Myometrial cell (primary cell): Measurements from ENCODE around the genes GGTLC2 and GNAZ.

DNA sequence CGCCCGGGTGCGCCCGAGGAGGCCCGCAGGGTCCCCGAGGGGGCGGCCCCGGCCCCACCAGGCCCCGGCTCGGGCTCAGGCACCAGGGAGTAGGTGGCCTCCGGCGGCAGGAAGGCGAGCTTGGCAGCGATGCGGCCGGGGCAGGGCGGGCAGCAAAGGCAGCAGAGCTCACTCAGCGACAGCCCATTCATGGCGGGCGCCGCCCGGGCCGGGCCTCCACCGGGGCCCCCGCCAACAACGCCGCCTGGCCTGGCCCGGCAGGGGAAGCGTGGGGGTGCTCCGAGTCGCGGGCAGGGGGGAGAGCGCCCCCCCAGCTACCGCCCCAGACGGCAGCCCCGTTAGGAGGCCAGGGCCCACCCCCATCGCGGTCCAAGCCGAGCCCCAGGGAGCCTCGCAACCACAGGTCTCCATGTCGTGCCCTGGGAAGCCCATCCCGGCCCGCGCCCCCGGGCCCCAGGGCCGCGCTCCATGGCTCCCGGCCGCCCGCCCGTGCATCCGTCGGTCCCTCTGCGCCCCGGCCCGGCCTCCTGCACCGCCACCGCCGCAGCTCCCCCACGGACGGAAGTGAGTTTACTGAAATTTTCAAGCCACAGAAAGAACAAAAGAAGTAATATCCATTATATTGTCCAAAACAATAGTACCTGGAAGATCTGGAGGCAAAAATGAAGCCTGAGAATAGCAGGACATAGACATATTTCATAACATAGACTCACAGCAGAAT lies 126.6 kb upstream of the VPREB1 start:
- RAMPAGE, long total RNA: no peak

- RAMPAGE, long total RNA: no peak
Measured at GRCh38 chr22:22214656-22215055, 29.9 kb upstream of the VPREB1 start.

GRCh38 chr22:22380246-22381318 lies 128.0 kb downstream of the ZNF280B start:
- RAMPAGE, long total RNA: no peak

GRCh38 chr22:22394792-22395123 lies 113.8 kb downstream of the ZNF280B start:
- RAMPAGE, long total RNA: no peak

DNA sequence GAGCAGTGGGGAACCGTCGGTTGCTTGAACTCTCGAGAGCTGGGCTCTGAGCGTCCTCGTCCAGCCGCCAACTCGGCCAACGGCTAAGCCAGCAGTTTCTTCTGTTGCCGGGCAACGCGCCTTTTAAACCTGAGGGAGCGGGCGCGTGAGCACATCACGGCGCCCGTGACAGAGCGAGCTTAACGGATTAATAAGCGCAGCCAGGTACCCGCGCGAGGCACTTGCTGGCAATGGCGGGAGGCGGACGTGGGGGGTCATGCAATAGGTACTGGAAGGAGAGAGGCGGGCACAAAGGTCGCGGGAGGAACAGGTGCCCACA lies at the start of gene GGTLC2:
GGTLC2 (plus strand) TSS at position 171 of the 319 bp plus-strand sequence.
- RAMPAGE, long total RNA: no peak

DNA sequence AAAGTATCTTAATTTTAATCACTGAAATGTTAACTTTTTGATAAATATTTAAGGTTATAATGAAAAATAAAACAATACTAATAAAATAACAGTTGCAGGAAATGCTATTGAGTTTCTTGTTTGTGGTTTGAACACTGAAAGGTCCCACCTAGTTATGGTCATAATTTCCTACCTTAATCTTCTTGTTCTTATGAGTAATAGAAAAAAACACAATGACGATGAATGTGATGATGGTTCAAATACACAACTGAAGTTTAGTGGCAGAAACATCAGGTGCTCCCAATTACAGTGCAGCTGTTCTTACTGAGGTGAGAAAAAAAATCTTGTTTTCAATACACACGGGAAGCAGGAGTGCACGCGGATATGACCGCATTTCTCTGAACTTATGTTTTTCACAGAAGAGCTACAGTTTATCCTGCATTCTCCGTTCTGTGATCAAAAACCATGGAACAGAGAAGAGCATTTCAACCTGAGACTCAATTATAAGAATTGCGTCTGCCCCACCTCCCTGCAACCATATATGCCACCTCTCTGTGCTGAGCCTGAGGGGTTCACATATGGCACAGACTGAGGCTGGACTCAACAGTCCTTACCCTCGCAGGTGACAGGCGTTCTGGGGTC lies 99.8 kb upstream of the IGLL5 start:
- RAMPAGE, long total RNA: no peak

DNA sequence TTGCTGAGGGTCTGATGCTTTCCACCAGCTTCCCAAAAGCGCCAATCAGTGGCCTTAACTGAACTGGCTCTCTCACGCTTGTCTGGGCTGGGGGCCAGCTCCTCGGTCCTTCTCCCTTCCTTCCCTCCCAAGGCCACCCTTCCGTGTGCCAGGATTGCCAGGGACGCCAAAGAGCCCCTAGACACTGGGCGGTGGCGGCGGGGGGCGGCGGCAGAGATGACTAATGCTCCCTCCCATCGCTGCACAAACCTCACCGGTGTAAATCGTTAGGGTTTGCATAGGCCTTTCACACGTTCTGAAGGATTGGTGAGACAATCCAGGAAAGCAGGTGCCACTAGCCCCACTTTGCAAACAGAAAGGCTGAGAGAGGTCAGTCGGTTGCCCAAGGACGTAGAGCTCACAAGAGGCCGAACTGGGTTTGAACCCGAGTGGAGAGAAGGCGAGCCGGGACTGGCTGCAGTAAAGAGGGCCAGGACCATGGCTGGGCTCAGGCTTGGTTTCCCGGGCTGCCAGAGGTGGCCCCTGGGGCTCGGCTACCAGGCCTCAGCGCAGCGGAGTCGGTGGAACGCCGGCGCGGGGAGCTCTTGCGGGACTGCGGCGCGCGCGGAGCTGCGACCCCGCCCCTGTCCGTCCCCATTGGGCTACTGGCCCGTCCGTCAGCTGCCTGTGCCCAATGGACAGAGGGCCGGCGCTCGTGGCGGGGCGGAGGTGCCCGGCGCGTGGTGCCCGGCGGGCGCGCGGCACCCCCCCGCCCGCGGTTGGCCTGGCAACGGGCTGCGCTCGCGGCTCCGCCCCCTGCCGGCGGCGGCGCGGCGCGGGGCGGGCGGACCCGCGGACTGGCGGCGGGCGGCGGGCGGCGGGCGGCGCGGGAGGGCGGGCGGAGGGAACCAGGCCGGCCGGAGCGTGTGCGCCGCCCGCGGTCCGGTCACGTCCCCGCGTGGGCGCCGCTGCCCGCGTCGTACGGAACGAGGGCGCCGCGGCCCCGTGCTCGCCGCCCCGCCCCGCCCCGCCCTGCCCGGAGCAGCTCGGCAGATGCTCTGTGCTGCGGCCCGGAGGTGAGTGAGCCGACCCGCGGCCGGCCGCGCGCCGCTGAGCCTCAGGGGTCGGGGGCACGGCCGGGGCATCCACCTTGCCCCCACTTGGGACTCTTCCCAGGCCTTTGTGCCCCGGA lies at the start of gene GNAZ:
GNAZ (plus strand) TSS at position 1,004 of the 1,171 bp plus-strand sequence.
- RAMPAGE, long total RNA: no peak

DNA sequence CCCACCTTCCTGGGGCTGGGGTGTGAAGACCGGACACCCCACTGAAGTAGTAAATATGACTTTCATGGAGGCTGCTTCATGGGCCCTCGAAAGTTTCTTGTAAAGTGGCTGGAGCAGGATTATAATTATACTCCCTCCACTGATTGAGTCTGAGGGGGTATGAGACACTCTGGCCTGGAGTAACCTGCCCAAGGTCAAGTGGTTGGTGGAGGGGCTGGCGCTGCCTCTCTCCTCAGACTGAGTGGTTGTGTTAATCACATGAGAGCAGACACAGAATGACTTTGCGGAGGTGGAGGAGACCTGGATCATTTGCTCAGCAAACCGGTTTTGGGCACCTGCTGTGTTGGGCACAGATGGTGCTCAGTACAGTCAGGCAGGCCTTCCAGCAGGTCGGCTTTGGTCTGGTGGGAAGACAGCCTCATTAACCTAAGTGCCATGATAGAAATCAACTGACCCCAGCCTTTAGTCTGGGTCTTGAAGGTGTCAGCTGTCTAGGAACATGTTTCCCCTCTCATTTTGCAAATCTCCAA lies 11.8 kb downstream of the BCR start:
- RAMPAGE, long total RNA: no peak

- RAMPAGE, long total RNA: no peak
Measured at GRCh38 chr22:23225482-23226283, 45.4 kb downstream of the BCR start.

GRCh38 chr22:23248580-23248826 lies 68.2 kb downstream of the BCR start:
- RAMPAGE, long total RNA: no peak

GRCh38 chr22:23251413-23252088 lies 71.2 kb downstream of the BCR start:
- RAMPAGE, long total RNA: no peak

DNA sequence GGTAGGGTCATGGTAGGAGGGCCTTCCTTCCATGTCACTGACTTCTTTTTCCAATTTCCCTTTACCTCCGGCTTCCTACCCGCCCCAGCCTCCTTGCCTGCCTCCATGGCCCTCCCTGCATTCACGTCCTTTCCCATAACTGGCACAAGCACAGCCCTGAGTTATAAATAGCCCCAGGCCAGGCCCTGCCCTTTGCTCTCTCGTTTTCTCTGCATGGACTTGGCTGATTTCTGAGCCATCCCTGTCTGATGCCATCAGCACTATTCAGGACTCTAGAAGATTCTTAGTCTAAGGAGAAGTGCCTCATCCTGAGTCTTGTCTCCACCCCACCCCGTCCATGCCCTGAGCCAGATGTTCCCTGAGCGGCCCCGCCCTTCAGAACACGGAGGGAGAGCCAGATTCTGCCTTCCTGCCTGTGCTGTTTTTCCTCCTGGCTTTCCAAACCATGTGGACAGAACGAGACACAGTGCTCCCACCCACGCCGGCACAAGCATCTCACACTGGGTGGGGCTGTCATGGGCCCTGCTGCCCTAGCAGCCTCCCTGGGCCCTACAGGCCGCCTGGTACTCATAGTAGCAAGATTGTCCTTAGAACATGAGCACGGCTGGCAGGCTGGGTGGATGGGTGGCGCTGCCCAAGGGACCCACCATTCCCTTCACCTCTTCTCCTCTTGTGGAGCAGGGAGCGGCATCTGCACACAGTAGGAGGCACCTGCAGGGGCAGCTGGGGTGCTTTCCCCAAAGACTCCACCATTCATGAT lies 76.8 kb downstream of the BCR start:
- RAMPAGE, long total RNA: no peak

GRCh38 chr22:23265103-23265534 lies 84.8 kb downstream of the BCR start:
- RAMPAGE, long total RNA: no peak

DNA sequence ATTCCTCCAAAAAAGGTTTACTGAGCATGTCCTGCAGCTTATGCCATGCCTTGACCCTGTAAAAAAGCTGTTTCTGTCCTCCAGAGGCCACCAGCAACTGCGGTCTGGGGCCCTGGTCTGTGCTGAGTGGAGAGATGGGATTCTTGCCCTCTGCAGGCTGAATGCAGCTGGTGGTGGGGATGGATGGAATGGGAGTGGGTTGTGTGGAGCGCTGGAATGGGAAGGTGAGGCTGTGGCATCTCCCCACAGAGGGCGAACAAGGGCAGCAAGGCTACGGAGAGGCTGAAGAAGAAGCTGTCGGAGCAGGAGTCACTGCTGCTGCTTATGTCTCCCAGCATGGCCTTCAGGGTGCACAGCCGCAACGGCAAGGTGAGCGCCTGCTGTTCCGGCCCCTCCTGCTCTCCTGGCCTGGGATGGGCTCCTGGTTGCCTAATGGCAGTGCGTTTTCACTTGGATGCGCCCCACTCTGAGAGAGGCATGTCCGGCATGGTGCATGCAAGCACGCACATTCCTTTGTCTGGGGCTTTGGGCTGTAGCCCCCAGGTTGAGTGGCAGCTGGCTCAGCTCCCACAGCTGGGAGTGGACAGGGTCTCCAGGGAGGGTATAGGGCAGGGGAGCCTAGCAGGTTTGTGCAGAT lies 106.7 kb downstream of the BCR start:
- RAMPAGE, long total RNA: no peak

DNA sequence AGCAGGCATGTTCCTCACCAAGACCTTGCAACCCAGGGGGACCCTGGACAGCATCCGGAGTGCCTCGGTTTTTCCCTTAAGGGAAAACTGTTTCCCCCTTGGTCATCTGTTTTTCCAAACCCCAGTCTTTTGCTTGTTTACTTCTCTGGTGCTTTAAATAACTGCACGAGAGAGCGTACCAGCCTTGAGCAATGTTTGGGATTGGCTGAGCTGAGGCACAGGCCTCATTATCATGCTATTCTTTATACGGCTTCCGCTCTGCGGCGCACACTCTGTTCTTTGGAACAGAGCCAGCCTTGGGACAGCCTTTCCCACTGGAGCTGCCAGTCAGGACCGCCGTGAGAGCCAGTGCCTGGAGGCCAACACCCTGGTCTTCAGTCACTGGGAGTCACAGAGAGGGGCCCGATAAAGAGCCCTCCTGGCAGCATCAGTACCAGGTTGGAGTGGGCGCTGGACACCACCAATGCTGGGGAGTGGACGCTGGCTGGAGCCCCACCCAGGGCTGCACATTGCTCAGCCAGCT lies 125.6 kb downstream of the BCR start:
- RAMPAGE, long total RNA: no peak

GRCh38 chr22:23537784-23538676 lies 42.1 kb downstream of the IGLL1 start:
- RAMPAGE, long total RNA: no peak

DNA sequence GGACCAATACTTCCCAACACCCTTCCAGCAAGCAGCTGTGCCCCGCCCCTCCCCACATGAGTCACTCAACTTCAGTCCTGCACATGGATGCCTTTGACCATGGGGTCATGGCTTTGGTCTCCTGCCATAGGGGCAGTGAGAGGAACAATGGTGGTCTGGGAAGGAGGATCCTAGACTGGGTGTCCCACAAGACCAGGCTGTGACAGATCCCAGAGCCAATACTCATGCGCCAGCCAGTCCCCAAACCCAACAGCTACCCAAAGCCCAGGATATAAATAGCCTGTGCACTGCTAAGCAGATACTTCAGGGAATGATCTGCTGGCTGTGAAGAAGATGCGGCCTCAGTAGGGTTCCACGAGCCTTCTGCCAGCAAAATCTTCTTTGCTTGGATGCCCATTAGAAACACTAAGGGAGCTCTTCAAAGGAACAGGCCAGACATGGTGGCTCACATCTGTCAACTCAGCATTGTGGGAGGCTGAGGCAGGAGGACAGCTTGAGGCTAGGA lies 5.4 kb upstream of the RGL4 start:
- RAMPAGE, long total RNA: no peak

DNA sequence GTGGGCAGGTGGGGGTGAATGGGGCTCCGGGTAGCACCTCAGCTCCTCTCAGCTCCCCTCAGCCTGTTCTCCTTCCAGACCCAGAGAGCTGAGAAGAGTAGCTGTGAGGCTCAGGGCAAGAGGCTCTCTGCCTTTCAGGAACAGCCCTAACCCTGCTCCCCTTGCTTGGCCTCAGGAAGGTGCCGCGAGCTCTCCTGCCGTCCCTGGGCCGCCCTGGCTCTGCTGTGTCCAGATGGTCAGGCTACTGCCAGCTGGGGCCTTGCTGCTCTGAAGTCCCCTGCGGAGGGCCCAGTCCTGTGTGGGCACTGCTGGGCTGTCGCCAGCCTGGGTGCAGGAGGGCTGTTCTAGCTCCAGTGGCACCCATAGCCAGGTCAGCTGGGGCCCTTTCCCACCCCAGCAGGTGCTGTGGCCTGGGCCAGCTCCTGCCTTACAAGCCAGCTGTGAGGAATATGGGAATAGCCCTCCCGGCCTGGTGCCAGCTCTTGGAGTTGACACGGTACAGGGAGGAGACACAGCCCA lies 4.1 kb downstream of the DERL3 start:
- RAMPAGE, long total RNA: no peak

DNA sequence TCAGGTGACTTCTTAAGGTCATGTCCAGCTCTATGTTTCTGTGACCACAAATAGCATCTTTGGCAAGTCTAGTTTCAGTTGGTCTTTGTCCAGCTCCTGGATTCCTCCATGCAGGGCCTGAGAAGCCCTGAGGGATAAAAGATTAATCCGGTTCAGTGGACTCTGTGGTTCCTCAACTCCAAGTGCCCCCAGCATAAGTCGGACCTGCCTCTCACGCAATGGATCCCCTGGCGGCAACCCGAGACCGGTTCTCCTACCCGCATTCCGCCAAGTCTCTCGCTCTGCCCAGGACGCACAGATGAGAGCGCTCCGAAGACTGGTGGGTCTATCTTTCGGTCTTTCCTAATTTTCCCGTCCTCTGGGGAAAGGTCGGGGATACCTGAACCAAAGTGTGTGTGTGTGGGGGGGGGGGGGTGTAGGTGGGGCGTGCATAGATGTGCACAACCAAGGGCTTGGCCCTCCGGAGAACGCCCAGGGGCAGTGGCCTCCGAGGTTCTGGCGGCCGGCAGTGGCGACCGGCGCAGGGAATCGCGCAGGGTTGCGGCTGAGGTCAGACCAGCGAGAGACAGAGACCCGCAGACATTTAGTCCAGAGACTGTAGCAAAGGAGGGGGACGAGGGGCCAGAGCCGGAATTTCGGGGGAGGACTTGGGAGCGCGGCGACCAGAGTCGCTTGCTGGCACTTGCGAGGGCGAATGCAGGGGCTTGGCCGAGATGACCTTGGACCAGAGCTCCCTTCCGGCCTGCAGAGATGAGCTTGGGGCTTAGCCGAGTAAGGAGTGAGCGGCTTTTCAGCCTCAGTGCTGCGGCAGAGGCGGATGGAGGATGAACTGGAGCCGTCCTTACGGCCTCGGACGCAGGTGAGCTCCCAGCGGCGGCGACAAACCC lies 759 bp upstream of the SLC2A11 start:
- RAMPAGE, long total RNA: no peak

DNA sequence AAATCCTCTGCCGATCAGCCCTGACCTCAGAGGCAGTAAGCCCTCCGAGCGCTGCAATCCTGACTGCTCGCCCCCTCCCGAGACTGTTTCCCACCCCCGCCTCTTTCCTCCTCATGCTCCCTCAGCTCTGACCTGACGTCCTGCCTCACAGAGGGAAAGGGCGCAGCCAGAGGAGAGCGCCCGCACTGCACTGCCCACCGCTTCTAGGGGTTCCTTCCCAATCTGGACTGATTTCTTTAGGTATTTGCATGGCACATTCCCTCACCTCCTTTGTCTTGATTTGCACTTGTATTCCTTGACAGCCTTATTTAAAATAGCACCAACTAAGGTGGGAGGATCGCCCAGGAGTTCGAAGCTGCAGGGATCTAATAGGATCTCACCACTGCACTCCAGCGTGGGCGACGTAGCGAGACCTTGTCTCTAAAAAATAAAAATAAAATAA lies 624 bp downstream of the SLC2A11 start:
- RAMPAGE, long total RNA: no peak